ENCODE measurements around a stretch of chr14.

DNA sequence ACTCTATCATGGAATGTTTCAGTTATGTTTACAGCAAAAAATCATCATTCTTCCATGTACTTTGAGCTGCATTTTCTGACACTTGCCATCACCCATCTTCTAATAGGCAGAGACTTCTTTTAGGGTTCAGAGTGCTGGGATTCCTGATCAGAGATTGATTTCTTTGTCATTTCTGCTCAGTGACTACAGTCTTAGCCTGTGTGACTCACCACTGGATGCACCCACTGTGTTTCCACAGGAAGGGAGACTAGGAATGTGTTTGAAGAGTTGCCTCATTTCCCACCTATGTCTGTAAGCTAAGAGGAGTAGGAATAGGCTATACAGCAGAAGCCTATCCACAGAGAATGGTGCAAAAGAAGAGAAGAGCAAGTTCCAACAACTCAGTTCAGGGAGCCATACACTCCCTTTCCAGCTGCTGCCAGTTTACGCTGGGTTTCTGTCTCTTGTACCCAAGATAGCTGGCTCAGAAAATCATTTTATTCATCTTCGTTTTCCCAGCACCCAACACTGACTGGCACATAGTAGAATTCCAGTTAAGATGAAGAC, 60.2 kb upstream of the ACTN1 start:
- PRO-cap, result no peak
- RAMPAGE, long total RNA, 5 experiments, result no peak in any of the 5 experiments
- RRBS, result no CpG with 5 or more reads among the region's 2 CpGs

GRCh38 chr14:69042716-69043934, 64.0 kb upstream of the ACTN1 start:
- PRO-cap, result unidirectional peak, minus-strand start at chr14:69043166; bidirectional peak, plus-strand start at chr14:69043831, minus-strand start at chr14:69043702
- RAMPAGE, long total RNA, 5 experiments, result no peak in any of the 5 experiments
- RRBS, result no CpG with 5 or more reads among the region's 15 CpGs

- PRO-cap, result no peak
- RAMPAGE, long total RNA, 5 experiments, result start-site peak on the minus strand in 1 of 5 experiments, at chr14:69046803-69046884 at its widest, 5 reads per replicate
- RRBS, result no CpG with 5 or more reads among the region's 17 CpGs
Measured at GRCh38 chr14:69045647-69047078, 67.1 kb upstream of the ACTN1 start.

- PRO-cap, result no peak
- RAMPAGE, long total RNA, 5 experiments, result no peak in any of the 5 experiments
- RRBS, result no CpG with 5 or more reads among the region's 4 CpGs
Measured at GRCh38 chr14:69133068-69133824, 19.7 kb downstream of the DCAF5 start.

DNA sequence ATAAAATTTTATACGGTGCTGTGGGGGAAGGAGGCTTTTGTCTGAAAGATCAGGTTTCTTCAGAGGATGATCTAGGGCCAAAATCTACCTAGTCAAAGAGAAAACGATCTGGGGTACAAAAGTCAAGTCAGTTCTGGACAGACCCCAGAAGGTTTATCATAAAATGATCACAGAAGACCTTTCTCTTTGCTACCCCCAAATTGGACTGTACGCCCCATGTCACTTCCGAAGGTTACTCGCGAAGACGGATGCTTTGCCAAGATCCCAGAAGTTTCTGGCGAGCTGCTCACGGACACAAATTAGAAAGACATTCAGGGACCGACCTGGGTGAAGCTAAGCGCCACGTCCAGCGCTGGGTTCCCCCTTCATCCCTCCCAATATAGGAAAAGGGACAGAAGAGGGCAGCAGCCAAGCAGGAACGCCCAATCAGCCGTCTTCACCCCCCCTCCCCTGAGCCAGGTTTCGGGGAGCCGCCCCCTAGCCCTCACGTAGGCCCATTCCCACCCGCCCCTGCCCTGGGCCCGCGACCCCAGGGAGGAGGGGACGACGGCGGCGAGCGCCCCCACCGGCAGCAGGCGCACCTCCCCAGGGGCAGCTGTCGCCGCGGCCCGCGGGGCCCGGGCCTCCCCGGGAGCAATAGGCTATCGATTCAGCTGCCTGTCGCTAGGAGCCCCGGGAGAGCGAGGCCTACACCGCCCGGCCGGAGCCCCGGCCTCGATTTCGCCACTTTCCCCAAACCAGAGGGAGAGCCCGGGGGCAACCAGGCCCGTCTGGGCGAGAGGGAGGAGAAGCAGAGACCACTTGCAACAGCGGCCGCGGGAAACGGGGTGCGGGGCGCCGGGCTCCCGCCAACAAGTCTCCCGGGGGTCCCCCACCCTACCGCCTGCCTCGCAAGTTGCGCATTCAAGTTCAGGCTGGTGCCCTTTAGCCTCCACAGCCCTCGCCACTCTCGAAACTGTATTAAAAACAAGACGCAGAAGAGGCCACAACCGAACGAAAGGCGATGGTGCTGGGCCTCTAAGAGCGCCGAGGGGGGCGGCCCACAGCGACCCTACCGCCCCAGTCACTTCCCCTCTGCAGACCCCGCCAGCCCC, 1.4 kb downstream of the DCAF5 start:
- PRO-cap, result unidirectional peak, plus-strand start at position 314 of the sequence; bidirectional peak, plus-strand start at position 666 of the sequence, minus-strand start at position 379 of the sequence; unidirectional peak, plus-strand start at position 986 of the sequence
- RAMPAGE, long total RNA, 5 experiments, result no peak in any of the 5 experiments
- RRBS, result 1% methylated on average over 21 of the region's 72 CpGs

DNA sequence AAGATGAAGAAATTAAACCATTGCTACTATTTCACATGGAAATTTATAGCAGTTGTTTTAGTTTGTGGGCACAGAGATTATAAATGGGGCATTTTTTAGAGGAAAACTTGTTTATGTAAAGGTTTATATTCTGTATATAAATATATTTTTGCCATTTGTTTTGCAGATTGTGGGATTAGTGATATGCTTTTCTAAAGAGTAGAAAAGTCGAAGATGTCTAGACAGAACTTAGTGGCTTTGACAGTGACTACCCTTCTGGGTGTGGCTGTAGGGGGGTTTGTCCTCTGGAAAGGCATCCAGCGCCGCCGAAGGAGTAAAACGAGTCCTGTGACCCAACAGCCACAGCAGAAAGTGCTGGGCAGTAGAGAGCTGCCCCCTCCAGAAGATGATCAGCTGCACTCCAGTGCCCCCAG, 18.0 kb downstream of the EXD2 start:
- PRO-cap, result no peak
- RAMPAGE, long total RNA, 5 experiments, result start-site peak on the plus strand in 4 of 5 experiments, centred at positions 205 to 353 of the sequence, 10 to 22 reads per replicate
- RRBS, result no CpG with 5 or more reads among the region's 5 CpGs

DNA sequence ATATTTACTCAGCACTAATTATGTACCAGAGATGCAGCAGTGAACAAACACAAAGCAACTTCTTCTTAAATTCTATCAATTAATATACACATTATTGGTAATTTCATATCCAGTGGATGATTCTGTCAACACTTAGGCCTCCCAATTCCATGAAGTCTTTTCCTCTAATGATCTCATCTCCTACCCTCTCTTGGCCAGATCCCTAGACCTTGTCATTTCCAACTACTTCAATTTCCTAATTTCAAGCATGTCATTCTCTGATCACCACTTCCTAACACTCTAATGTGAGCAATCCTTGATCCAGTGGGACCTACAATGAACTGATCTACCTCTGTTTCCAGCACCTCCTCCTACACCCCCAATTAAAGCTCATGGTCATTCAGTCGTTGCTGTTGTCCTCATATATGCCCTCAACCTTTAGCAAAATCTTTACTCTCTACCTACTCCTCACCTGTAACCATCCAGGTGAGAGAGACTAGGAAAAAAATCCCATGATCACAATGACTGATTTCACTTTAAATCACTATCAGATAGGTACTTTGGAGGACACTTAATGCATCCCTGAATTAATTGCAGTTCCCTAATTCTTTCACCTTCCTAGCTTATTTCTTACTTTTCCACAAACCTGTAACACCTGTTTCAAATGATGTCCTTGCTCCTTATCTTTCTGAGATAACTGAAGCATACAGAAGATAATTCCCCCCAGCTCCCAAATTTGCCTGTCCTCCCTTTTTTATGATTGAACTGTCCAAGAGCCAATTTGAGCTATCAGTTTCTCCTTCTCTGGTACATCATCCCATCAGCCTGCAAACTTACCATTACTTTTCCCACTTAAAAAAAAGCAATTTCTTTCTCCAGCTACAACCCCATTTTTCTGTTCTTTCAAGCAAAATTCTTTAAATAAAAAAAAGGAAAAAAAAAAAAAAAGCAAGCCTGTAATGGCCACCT, 13.1 kb downstream of the ERH start:
- PRO-cap, result no peak
- RAMPAGE, long total RNA, 5 experiments, result no peak in any of the 5 experiments
- RRBS, result no CpG with 5 or more reads among the region's 1 CpG

- PRO-cap, result no peak
- RAMPAGE, long total RNA, 5 experiments, result no peak in any of the 5 experiments
- RRBS, result no CpG with 5 or more reads among the region's 9 CpGs
Measured at GRCh38 chr14:69587260-69587875, 12.7 kb upstream of the CCDC177 start.

- PRO-cap, result no peak
- RAMPAGE, long total RNA, 5 experiments, result no peak in any of the 5 experiments
- RRBS, result no CpG with 5 or more reads among the region's 8 CpGs
Measured at GRCh38 chr14:69696613-69697285, 70.2 kb upstream of the SRSF5 start.

- PRO-cap, result no peak
- RAMPAGE, long total RNA, 5 experiments, result no peak in any of the 5 experiments
- RRBS, result no CpG with 5 or more reads among the region's 8 CpGs
Measured at GRCh38 chr14:69711719-69712288, 55.1 kb upstream of the SRSF5 start.

GRCh38 chr14:69769451-69770408, 2.8 kb downstream of the SRSF5 start:
- PRO-cap, result no peak
- RAMPAGE, long total RNA, 5 experiments, result no peak in any of the 5 experiments
- RRBS, result 92% methylated on average over 3 of the region's 26 CpGs

- PRO-cap, result unidirectional peak, minus-strand start at chr14:70642831
- RAMPAGE, long total RNA, 5 experiments, result no peak in any of the 5 experiments
- RRBS, result no CpG with 5 or more reads among the region's 13 CpGs
Measured at GRCh38 chr14:70642748-70643306, 1.1 kb downstream of the TTC9 start.

DNA sequence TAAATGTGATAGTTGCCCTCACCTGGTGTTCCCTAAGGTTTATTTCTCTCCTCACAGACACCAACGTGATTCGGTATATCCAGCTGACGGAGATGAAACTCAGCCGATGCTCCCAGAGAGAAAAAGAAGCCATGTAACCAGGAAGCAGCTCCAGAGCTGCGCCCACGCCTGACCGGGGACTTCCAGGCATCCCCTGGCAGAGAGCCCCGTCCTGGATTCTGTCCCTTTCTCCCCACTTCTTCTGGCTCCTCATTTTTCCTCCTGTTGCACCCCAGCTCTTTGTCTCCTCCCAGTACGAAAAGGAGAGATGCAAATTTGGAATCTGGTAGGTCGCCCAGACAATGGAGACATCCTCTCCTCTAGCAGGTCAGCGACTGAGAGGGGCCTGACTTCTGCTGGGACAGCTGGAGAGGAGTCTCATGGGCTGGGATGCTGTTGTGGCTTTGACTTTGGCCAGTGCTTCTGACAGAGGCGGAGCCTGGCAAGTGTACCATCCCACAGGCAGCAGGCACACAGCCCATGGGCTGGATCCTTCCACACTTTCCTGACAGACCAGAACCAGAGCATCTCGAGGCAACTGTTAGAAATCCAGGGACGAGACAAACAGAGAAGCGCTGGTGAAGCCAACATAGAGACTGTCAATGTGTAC, 29.4 kb downstream of the TTC9 start:
- PRO-cap, result no peak
- RAMPAGE, long total RNA, 5 experiments, result start-site peak on the plus strand in 1 of 5 experiments, centred at position 202 of the sequence, 22 reads per replicate
- RRBS, result no CpG with 5 or more reads among the region's 15 CpGs

GRCh38 chr14:70753363-70754017, 55.8 kb downstream of the MAP3K9 start:
- PRO-cap, result unidirectional peak, minus-strand start at chr14:70753681; unidirectional peak, minus-strand start at chr14:70753707
- RAMPAGE, long total RNA, 5 experiments, result no peak in any of the 5 experiments
- RRBS, result no CpG with 5 or more reads among the region's 6 CpGs

DNA sequence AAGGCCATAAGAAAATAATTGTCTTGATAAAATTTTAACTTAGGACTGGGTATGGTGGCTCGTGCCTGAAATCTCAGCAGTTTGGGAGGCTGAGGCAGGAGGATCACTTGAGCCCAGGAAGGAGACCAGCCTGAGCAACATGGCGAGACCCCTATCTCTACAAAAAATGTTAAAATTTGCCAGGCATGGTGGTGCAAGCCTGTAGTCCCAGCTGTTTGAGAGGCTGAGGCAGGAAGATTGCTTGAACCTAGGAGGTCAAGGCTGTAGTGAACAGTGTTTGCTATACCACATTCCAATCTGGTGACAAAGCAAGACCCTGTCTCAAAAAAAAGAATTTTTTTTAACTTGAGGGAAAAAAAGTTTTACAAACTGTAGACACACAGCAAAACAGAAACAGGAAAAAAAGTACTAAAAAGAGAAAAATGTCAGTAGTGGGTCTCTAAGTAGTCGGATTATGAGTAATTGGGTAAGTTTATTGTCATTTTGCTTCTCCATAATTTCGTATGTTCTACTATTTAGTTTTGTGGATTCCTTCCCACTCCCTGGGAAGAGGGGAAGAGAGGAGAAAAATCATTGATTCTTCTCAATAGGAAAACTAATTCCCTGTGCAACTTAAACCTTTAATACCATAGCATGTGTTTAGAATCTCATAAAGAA, 2.4 kb upstream of the MAP3K9 start:
- PRO-cap, result no peak
- RAMPAGE, long total RNA, 5 experiments, result no peak in any of the 5 experiments
- RRBS, result no CpG with 5 or more reads among the region's 4 CpGs

DNA sequence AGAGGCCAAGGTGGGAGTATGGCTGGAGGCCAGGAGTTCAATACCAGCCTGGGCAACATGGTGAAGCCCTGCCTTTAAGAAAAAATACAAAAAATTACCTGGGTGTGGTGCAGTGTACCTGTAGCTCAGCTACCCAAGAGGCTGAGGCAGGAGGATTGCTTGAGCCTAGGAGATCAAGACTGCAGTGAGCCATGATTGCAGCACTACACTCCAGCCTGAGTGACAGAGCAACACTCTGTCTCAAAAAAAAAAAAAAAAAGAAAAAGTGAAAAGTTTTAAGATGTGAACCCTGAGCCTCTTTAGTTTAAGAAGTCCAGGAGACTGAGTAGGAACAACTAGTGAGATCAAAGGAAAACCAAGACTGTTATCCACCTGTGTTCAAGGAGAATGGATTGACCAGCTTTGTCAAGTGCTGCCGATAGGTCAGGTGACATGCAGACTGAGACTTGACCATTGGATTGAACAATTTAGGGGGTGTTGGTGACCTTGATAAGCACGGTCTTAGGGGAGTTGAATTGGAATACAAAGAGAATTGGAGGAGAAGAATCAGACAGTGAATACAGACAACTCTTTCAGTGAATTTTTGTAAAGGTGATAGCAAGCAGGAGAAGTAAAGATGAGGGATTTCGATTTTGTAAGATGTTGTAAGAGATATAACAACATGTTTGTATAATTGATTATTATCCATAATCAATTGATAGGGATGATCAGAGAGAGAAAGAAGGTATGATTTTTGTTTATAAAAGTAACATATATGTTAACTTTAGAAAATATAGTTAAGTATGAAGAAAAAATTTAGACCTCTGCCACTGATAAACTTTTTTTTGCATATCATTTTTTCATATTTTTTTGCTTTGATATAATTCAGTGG, 66.0 kb downstream of the PCNX1 start:
- PRO-cap, result no peak
- RAMPAGE, long total RNA, 5 experiments, result start-site peak on the plus strand in 2 of 5 experiments, centred at positions 375 to 441 of the sequence, 8 to 35 reads per replicate
- RRBS, result no CpG with 5 or more reads among the region's 3 CpGs

GRCh38 chr14:71142796-71143447, 177.4 kb upstream of the SIPA1L1 start:
- PRO-cap, result no peak
- RAMPAGE, long total RNA, 5 experiments, result no peak in any of the 5 experiments
- RRBS, result no CpG with 5 or more reads among the region's 2 CpGs

DNA sequence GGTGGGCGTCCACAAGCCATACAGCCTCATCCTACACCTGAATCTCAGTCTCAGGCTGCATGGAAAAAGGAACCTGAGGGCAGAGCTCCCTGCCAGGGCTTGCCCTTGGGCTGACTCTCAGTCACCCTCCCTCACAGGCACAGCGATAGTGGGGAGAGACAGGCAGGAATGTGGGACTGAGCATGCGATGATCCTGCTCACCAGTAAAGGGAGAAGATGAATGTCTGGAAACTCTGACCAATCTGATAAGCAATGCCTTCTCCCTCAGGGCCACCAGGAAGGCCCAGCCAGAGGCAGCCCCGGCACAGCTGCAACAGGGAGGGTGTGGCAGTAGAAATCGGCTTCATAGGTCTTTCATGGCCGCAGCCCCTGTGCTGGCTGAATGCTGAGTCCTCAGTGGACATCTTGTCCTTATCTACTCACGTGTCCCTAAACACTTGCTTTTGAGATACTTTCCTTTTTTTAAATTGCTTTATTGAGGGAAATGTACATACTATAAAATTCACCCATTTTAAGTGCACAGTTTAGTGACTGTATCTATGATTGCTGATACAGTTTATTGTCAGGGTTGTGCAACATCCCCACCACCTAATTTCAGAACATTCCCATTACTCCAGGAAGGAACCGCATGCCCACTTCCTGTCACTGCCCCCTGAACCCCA, 155.0 kb upstream of the SIPA1L1 start:
- PRO-cap, result no peak
- RAMPAGE, long total RNA, 5 experiments, result no peak in any of the 5 experiments
- RRBS, result no CpG with 5 or more reads among the region's 8 CpGs

DNA sequence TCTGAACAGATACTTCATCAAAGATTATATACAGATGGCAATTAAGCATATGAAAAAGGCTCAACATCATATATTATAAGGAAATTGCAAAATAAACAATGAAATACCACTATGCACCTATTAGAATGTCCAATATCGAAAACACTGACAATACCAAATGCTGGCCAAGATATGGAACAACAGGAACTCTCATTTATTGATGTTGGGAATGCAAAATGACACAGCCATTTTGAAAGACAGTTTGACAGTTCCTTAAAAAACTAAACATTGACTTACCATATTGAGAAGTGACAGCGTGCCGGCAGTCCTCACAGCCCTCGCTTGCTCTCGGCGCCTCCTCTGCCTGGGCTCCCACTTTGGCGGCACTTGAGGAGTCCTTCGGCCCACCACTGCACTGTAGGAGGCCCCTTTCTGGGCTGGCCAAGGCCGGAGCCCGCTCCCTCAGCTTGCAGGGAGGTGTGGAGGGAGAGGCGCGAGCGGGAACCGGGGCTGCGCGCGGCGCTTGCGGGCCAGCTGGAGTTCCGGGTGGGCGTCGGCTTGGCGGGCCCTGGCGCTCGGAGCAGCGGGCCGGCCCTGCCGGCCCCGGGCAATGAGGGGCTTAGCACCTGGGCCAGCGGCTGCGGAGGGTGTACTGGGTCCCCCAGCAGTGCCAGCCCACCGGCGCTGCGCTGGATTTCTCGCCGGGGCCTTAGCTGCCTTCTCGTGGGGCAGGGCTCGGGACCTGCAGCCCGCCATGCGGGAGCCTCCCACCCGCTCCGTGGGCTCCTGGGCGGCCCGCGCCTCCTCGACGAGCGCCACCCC, 66.2 kb upstream of the SIPA1L1 start:
- PRO-cap, result no peak
- RAMPAGE, long total RNA, 5 experiments, result no peak in any of the 5 experiments
- RRBS, result 42% methylated on average over 8 of the region's 48 CpGs

- PRO-cap, result no peak
- RAMPAGE, long total RNA, 5 experiments, result no peak in any of the 5 experiments
- RRBS, result no CpG with 5 or more reads among the region's 5 CpGs
Measured at GRCh38 chr14:71340026-71340572, 19.8 kb downstream of the SIPA1L1 start.